Ileum (tissue), 1 donor: ENCODE measurements around a stretch of chr2.

DNA sequence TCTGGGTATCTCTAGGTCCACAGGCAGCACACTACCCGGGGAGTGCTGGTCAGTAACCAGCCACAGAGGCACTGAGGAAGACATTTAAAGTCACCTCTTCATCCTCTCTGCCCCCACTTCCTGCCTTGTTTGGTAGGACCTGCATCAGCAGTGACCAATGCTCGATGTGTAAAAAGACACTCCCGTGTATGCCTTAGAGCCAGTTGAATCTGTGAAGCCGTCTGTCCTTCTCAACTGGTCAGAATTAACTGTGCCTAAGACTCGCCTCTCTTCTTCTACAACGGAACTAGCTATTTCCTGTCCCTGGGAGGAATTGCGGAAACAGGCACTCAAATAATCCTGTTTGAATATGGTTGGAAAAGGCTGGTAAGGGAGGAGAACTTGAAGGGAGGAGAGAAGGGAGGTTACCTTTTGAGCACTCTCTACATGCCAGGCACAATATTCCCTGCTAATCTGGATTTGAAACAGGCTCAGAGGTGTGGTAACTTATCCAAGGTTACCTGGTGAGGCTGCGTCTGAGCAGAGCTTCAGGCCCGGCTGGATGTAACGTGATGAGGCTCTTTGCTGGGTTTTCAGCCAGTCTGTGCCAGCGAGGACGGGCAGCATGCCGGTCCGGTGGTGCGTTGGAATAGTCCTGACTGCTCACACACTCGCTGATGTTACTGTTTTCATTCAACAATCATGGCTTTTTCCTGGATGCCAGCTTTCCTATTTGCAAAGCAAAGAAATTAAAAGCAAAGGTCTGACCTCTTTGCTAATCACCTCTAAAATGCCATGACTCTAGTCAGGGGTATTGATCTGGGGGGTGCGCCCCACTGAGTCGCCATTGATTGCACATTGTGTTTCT is 127.0 kb downstream of the FAM168B start:
- PRO-cap = no peak

DNA sequence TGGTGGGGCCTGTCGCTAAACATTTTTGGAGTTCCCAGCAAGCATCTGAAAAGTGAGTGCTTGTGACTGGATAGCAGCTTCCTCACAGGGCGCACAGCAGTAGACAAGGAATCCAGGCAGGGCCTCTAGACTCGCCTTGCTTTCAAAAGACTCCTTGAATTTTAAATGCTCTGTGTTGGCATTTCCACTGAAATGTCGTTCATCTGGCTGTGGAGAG is 126.3 kb downstream of the FAM168B start:
- PRO-cap = no peak

DNA sequence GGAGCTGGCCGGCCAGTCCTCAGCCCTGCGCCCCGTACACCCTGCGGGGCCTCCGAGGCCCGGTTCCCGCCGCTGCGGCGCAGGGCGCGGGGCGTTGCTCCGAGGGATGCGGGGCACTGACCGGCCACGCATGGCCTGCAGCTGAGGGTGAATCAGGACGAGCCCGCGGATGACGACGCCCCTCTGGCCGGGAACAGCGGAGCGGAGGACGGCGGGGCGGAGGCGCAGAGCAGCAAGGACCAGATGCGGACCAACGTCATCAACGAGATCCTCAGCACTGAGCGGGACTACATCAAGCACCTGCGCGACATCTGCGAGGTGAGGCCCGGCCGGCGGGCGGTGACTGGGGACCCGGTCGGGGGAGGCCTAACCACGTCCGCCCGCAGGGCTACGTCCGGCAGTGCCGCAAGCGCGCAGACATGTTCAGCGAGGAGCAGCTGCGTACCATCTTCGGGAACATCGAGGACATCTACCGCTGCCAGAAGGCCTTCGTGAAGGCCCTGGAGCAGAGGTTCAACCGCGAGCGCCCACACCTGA is 53.3 kb downstream of the FAM168B start:
- PRO-cap = no peak

DNA sequence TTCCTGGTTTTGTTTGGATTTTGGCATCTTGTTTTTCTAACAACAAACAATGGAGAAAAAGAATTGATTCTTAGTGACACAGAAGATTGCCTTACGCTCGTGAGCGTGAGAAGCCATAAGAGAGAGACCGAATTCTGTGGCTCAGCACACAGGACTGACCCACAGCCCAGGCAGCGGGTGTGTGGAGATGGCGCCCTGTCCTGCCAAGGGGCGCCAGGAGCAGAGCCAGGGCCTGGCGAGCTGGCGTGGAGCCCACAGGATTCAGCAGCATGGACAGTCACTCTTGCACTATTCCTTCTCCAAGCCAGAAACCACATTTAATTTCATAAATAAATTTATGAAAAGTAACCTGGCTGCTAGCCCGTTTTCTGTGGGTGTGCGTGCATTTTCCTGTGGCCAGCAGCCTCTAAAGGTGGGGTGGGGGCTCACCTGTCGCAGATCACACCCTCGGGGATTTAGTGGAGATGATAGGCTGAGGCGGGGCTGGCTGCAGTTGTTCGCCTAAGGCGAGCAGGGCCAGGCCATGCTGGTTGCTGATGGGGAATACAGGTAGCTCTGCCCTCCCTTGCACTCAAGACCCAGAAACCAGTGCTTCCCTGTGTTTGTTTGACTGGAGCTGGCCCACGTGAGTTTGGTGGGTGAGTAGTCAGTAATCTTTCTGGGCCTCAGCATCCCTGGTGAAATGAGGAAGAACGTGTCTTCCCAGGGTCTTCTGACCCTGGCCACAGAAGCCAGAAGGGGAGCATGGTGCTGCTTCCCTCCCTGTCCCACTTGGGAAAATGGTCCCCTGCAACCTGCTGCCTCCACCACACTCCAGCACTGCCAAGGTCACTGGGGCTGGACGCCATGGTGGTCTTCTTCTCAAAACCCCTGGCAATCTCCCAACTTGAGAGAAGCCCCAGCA is 46.1 kb downstream of the FAM168B start:
- PRO-cap = no peak

- PRO-cap = no peak
These were observed 12.1 kb downstream of the FAM168B start for GRCh38 chr2:131081107-131081565.

DNA sequence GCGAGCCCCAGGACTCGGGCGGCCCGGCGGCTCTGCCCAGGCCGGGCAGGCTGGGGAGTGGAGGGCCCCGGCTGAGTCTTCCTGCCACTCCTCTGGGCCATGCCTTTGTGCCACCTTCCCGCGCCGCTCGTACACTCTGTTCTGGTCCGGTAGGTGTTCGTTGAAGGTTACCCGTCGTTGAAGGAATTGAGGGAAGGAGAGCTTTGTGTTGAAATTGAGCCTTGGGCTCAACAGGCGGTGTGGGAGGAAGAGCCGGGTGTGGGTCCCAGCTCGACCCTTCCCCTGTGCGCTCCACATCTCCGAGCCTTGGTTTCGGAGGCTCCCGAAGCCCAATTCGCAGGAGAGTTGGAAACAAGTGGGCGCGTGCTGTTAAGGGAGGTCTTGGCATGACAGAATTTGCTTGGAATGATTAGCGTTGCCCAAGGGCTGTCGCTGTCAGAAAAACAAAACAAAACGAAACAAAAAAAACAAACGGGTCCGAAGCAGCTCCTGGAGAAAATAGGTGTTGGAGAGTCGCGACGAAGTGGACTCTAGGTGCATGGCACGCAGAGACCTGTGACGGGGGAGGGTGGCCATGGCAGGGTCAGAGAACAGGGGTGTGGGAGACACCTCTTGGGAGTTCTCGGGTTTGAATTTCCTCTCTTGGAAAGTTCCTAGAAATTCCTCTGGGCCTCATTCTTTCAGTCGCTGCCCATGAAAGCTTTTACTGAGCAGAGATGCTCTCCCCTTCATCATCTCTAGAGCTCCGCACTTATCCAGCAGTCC is 1.2 kb upstream of the MZT2A start:
- PRO-cap = no peak

GRCh38 chr2:131544919-131545368 is 17.3 kb downstream of the CCDC74A start:
- PRO-cap = no peak

- PRO-cap = no peak
These were observed 144.8 kb downstream of the CCDC74A start for GRCh38 chr2:131672326-131673068.

GRCh38 chr2:131725582-131726281 is 198.0 kb downstream of the CCDC74A start:
- PRO-cap = no peak

DNA sequence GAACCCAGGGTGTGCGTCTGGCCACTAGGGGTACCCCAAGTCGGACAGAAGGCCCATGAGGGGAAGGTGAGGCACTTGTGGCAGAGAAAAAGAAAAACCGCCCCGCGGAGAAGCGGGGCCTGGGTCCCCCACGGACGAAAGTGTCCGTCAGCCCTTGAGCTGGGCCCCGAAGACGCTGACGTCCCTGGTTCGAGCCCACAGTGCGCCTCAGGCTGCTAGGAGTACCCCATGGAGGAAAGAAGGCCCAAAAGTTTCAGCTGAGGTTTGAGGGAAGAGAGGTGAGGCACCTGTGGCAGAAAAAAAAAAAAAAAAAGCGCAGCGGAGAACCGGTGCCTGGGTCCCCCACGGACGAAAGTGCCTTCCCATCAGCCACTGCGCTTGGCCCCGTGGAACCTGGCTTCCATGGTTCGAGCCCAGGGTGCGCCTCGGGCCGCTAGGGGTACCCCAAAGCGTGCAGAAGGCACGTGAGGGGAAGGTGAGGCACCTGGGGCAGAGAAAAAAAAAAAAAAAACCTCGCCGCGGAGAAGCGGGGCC is 228.3 kb downstream of the CCDC74A start:
- PRO-cap = no peak

DNA sequence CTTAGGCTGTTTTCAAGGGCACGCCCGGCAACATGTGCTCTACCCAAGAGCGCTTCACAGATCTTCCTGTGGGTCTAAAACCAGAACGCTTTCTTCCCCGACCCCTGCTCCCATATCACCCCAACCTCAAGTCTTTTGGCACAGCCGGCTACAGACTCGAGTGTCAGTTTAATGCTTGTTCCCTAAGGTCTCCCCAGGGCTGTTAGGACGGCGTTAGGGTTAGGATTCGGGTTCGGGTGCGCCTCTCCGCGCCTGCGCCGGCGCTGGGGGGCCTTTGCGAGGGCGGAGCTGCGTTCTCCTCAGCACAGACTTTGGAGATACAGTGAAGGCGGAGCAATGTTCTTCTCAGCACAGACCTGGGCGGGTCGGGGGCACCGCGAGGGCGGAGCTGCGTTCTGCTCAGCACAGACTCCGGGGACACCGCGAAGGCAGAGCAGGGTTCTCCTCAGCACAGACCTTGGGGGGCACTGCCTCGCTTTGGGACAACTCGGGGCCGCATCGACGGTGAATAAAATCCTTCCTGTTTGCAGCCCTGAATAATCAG is 274.8 kb downstream of the CCDC74A start:
- PRO-cap = no peak

DNA sequence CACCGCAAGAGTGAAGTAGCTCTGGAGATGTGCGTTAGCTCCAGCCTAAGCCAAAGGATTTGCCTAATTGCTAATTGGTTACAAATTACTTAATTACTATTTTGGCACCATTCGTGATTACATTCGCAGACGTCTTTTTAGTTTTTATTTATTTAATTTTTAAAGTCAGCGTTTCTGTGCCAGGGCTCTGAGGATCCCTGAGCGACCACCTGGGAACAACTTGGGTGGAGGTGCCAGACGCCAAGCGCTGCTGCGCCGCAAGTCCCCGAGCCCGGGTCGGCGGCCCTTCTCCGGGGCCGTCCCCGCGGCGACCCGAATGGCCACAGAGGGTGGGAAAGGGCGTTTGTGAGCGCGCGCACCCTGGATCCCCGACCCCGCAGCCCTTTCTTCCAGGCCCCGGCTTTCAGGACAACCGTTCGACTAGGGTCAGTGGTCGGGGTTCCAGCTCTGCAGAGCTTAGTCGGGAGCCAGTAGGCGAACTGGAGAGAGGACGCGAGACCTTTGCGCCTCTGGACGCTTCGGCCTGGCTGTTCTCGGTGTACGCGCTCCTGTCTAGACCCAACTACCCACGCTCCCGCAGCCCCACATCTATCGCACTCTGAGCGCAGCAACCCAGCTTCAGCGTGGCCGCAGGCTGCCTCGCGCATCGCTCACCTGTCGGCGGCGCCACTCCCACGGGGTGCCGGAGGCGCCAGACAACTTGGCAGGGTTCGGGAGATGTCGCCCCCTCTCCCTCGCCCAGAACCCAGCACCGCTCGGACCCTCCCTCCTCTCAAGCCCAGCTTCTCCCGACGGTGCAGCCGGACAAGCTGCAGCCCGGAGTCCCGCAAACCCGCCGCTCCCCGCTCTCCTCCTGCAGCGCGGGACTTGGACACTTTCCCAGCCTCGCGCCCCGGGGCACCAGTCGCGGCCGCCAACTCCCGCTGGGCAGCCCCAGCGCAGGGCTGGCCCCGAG is 886 bp downstream of the LYPD1 start:
- PRO-cap = no peak

GRCh38 chr2:134127477-134128176 is 126.2 kb upstream of the MGAT5 start:
- PRO-cap = no peak

DNA sequence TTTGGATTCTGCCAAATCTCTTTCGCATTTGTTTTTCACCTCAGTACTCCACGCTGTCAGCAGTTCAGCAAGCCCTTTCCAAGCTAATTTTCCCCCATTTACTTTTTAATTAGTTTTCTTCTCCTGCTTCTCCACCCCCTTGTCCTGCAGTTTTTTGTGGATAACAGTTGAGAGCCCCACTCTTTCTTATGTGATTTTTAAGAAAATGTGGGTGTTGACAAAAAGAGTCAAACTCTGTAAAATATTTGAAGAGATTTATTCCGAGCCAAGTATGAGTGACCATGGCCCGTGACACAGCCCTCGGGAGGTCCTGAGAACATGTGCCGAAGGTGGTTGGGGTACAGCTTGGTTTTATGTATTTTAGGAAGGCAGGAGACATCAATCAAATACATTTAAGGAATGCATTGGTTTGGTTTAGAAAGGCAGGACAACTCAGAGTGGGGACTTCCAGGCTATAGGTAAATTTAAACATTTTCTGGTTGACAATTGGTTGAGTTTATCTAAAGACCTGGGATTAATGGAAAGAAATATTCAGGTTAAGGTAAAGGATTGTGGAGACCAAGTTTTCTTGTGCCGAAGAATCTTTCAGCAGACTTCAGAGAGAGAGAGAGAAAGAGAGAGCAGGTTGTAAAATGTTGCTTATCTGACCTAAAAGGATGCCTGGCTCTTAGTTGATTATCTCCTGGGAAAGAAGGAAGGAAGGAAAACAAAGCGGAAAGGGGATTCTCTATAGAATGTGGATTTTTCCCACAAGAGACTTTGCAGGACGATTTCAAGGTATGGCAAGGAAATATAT is 32.8 kb upstream of the MGAT5 start:
- PRO-cap = no peak

DNA sequence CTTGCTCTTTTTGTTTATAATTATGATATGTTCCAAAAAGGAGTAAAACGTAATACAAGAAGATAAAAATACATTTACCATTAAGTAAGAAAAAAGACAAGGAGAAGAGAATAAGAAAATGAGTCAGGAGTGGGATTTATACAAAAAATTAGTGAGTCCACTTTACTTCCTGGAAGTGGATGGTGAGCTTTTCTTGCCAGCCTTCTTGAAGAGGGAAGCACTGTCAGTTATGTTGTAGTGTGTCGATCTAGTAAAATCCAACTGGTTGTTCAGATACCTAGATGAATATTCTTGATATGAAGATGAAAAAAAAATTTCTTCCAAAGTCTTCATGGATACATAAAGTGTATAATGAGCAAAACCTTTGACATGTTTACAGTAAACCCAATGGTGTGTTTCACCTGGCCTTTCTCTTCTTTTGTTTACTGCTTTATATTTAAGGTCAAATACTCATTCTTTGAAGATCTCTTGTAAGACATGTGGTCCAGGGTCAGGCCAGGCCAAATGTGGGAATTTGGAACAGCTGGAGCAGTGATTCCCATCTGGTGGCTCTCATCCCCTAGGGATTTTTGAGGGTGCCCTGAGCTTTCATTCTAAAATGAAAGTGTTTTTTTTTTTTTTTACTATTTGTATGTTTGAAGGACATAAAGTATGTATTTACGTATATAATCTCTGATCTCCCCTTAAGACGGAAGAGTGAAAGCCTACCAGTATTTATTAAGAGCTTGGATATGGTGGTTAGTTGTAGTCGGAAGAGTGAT is 13.9 kb upstream of the MGAT5 start:
- PRO-cap = no peak

DNA sequence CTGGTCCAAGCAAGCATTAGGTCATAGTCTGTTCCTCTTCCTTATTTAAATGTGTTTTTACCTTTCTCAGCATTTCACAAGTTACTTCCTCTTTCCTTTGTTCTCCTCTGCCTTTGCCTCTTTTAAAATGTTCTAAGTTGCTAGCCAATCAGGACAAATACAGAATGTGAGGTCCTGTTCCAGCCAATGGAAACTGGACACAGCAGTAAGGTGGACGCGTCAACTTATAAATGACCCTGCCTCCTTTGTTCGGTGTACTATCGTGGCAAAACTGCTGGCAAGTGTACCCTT is 40.8 kb downstream of the MGAT5 start:
- PRO-cap = no peak

- PRO-cap = no peak
These were observed 107.1 kb downstream of the MGAT5 start for GRCh38 chr2:134360808-134361498.

- PRO-cap = unidirectional peak, plus-strand start at chr2:134392066
These were observed 137.8 kb downstream of the MGAT5 start for GRCh38 chr2:134391393-134392382.

- PRO-cap = no peak
These were observed 187.4 kb downstream of the MGAT5 start for GRCh38 chr2:134441026-134441840.

- PRO-cap = no peak
These were observed 62.9 kb downstream of the TMEM163 start for GRCh38 chr2:134655904-134656328.